Gallbladder (tissue), 1 donor: ENCODE measurements around a stretch of chr2.

DNA sequence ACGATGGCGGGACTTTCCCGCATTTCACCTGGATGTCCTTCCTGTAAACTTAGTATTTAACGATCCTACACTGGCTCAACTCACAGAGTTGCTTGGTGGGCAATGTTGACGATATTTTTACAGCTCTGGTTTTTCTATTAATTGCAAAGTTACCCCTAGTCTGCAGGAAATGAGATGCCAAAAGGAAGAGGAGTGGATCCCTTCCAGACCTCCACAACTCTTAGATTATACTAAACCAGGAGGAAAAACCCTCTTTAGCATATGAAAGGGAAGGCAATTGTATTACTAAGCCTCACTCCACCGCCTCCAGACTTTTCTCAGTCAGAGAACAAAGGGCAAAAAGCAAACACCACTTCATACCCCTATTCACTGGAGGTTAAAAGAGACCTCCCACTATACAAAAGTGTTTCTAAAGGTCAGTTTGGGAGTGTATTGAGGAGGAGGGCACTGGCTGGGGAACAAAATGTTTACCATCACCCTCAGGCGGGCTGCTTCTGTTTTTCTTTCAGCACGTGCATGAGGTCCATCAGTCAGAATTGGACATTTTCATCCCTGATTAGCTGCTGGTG lies 56.6 kb upstream of the ACVR1 start:
- PRO-cap, result no peak

GRCh38 chr2:157967264-157967734 lies 91.2 kb upstream of the ACVR1 start:
- PRO-cap, result no peak

GRCh38 chr2:158099798-158100293 lies 1.8 kb upstream of the UPP2 start:
- PRO-cap, result no peak

DNA sequence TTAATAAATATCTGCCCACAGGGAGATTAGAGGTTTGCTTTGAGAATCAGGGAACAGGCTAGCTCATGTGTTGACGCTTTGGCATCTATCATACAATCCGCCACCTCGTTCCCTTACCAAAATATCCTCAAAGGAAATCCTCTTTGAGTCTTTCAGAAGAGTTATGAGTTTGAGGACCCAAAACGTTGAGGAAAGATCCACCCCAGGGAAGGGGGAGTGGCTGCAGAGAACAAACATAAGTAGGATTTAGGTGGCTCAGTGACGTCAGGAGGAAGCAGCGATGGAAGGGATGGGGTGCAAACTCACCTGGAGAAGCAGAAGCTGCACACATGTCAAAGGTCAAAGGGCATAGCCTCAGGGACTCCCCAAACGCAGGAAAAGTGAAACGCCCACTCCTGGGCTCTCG lies 441 bp downstream of the CCDC148 start:
- PRO-cap, result no peak

- PRO-cap, result bidirectional peak, plus-strand start at chr2:158458181, minus-strand start at chr2:158458134
These were observed 1.1 kb downstream of the PKP4 start for GRCh38 chr2:158457593-158458502.

GRCh38 chr2:158482291-158483060 lies 25.7 kb downstream of the PKP4 start:
- PRO-cap, result no peak

GRCh38 chr2:158662674-158663256 lies 132.4 kb upstream of the DAPL1 start:
- PRO-cap, result no peak

DNA sequence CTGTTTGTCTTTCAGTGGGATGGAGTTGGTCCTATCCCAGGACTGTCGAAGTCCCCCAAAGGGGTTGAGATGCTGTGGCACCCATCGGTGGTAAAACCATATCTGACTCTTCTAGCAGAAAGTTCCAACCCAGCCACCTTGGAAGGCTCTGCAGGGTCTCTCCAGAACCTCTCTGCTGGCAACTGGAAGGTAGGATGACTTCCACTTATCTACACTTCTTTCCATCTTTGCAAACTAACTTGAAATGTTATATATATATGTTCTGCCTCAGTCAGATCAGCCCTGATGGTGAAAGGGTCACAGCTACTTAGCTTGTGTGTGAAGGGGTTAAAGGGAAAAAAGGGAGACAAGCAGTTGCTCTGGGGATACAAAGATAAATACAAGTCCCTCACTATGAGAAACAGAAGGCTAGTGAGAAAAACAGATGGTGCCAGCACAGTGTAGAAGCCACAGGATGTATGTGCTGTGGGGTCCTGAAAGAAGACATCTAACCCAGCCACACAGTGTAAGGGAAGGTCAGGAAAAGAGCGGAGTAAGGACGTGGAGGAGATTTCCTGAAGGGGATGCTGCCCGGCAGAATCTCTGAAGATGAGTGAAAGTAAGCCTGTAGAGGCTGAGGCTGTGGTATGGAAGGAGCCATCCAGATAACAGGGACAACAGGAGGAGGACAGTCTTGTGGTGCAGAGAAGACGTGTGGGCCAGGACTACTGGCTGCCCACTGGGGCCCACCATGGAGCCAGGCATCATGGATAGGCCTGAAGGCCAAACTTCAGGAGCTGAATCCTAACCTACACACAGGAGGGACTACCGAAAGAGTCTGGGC lies 131.6 kb upstream of the DAPL1 start:
- PRO-cap, result no peak

DNA sequence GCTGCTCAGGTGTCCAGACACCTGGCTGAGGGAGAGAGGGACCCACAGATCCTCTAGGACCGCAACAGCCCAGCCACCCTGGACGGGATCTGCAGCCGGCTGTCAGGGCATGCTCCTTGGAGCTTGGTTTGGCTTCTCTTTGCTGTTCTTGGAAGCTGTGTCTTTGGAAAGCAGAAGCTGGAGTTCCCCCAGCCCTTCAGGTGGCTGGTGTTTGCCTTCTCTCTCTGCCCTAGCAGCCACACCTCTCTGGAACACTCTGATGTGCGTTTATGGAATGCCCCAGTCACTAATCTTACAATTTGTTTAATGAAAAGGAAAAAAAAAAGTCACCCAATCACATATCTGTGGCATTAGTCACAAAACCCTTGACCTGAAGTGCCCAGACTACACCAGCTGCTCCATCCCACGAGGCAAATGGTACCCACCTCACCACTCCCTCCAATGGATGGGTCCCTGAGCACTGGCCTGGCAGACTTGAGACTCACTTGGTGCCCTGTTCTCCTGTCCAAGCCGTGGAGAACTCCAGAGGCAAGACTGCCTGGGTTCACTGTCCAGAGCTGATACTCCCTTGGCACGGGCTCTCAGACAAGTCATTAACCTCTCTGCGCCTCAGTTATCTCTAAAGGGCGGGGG lies 70.2 kb upstream of the DAPL1 start:
- PRO-cap, result no peak

DNA sequence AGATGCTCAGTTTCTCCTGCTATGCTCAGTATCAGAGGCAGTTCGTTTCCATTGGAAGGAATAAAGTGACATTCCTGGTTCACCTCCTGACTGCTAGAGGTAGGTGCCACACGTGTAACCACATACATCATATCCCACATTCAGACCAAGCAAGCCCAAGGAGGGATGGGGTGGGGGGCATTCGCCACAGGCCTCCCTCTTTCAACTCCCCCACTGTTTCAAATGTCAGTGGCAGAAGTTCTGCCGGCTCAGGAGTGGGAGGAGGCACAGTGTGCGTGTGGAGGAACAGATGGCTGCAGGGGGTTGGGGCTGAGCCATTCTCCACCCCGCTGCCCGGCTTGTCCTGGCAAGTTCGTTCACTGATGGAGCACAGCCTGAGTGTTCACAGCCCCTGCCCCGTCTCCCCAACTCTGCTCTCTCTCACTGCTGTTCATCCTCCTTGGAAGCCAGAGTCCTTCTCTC lies 75.4 kb upstream of the TANC1 start:
- PRO-cap, result no peak

DNA sequence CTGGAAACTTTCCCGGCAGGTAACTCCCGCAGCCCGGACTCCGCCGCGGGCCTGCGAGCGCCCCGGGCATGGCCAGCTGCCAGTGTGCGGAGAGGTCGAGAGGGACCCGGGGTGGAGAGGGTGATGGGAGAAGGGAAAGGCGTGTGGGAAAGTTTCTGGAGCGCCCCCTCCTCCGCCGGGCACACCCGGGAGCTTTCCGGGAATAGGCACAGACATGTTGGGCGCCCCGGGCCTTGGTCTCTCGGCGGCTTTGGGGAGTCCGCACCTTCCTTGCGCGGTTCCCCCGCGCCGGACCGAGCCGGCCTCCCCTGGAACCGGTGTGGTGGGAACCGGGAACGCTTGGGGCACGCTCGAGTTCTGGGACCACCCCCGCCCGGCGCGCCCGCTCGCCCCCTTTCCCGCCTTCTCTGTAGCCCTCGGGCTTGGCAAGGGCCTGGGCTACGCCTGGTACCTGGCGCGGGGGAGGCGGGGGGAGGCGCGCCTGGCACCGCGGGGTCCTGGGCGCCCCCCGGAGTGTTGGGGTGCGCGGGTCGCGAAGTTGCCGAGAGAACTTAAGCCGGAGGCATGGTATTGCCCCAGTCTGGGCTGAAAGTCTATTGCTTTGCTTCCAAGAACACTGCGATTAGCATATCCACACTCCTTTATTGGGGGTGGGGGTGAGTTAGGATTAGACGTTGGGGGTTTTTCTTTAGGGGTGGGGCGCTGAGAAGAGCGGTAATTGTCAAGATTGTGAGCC lies 492 bp downstream of the TANC1 start:
- PRO-cap, result unidirectional peak, minus-strand start at position 409 of the sequence

GRCh38 chr2:159090325-159090875 lies 122.0 kb downstream of the TANC1 start:
- PRO-cap, result no peak

DNA sequence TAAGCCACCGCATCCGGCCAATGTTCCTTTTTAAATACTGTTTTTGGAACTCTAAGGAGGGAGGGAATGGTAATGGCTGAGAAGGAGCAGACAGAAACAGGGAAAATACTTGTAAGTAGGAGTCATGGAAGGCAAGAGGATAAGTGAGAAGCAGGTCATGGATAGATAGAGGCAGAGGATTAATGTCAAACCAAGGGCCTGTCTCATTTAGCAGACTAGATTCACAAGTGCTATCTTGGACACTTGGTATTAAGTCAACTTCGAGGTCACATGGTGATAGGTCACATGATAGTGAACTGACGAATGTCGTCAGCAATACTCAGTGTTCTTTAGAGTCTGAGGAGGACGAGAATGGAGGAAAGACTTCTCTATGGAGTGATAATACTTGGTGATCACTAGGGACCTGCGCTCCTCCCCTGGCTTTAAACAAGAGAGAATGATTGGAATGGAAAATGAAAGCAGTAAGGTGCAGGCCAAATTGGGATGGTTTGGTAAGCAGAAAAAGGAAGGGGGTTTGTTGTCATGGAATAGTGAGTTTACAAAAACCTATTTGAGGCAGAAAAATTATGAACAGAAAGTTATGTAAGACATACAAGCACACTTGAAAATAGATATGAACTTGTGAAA lies 141.7 kb downstream of the WDSUB1 start:
- PRO-cap, result no peak

- PRO-cap, result no peak
These were observed 60.8 kb downstream of the WDSUB1 start for GRCh38 chr2:159225788-159226002.

GRCh38 chr2:159290079-159291022 lies 3.8 kb upstream of the WDSUB1 start:
- PRO-cap, result no peak

DNA sequence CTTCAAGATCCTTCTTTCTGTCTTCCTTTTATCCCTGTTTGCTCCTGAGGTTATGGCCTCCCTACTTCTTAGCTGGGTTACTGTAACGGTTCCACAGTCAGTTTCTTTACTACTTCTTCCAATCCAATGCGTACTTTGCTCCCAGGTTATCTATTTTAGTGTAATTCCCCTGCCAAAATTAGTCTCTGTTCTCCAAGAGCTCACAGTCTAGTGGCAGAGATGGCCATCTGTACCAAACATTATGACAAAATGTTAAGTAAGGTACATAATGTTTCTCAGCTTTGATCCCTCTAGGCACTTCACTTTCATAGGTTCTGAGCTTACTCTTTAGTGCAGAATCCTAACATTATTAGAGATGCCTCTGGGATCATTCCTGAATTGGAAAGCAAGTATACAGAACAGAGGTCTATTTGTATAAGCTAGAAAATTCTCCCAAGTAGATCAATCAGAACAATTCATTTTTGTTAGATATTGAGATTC lies 85.1 kb upstream of the WDSUB1 start:
- PRO-cap, result no peak

GRCh38 chr2:159404705-159405214 lies 118.3 kb upstream of the WDSUB1 start:
- PRO-cap, result no peak

DNA sequence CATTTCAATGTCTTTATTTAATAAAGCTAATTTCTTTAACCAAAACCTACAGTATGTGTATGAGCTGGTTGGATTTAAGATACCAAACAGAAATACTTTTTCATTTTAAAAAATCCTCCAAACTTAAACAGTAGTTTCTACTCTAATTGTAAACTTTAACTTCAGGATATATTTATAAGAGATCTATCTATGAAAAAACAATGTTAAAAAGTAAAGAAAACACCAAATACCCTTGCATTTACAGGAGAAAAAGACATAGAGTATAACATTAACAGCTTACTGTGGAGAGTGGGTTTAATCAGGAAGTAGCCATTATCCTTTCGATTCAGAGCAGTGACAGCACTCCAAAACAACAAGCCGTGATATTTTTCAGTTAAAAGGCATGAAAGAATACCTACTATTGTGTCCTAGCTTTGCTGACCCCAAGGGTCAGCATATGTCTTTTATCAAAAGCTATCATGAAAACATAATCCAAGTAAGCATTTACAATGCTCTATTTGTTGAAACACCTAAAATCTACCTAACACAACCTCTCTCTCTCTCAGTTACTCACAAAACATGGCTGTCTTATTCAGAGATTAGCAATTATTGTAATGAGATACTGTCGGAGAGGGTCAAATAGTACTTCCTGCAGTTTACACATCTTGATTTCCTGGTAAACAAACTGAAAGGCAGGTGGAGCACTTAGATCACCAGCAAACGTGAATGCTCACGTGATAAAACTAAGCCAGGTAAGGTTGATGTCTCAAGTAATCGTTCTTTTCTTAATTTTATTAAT lies 100.2 kb downstream of the BAZ2B start:
- PRO-cap, result unidirectional peak, plus-strand start at position 323 of the sequence

DNA sequence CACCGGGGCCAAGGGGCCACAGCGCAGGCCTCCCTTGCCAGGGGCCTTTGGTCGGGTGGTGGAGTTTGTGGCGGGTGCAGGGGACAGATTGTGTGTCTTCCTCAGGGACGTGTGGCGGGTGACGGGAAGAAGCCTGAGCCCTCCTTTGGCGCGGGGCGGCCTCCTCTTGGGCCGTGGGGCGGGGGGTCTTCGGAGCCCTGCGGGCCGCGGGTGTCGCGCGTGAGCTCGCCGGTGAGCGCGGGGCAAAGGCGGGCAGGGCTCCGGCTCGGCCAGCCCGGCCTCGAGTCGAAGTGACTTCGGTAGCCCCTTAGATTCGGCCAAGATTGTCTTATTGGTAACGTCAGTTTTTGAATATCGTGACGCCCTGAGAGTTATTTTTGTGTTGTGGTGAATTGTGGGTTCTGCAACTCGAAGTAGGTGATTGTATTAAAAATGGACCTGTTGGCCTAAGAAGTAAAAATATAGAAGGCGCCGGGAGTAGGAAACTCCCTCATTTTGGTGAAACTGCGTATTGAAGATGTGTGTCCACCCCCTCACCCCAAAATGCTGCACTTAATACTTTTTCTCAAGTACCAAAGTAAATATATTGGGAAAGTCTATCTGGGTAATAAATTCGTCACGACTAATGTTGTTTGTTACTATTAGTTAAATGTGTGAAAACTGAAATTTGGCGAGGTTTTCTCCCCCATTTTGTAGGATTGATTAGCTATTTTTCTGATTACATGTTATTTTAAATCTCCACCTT lies 673 bp downstream of the MARCHF7 start:
- PRO-cap, result unidirectional peak, minus-strand start at position 292 of the sequence

- PRO-cap, result no peak
These were observed 6.4 kb downstream of the MARCHF7 start for GRCh38 chr2:159718679-159719199.